Spleen (tissue), 7 donors: ENCODE measurements around the gene BTG1.

DNA sequence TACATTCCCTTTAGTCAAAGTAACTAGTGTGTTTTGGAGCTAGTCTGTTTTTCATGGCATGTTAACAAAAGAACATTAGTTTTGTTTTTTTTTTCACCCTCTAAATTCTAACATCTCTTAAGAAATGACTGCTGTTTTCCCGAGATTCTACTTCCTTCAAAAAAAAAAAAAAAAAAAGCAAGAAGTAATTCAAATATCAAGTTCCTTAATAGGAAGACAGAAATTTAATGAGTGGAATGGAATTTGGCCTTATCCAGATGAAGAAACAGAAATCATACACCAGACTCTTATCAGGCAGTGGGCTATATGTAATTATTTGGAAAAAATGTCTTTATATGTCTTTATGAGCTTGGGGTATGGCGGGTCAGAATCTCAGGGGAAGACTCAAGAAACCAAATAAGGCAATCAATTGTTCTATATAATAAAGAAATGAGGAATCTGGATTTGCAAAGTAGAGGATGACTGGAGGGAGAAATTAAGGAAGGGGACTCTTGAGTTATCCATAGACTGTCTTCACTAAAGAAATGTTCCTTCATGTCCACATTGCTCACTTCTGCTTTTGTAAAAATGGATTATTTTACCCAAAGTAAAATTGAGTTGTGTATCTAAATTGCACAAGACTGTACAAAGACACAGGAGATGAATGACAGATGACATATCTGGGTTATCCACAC is 11.6 kb downstream of the ATP2B1 start:
- PRO-cap, 4 experiments = no peak in any of the 4 experiments
- RAMPAGE, long total RNA, 4 experiments = no peak in any of the 4 experiments

- PRO-cap, 4 experiments = no peak in any of the 4 experiments
- RAMPAGE, long total RNA, 4 experiments = no peak in any of the 4 experiments
These were observed 7.6 kb downstream of the ATP2B1 start for GRCh38 chr12:89701076-89701473.

GRCh38 chr12:89706892-89707404 is 1.7 kb downstream of the ATP2B1 start:
- PRO-cap, 4 experiments = peak in 1 of 4 experiments; most common plus-strand start chr12:89707147 (in 1)
- RAMPAGE, long total RNA, 4 experiments = no peak in any of the 4 experiments

DNA sequence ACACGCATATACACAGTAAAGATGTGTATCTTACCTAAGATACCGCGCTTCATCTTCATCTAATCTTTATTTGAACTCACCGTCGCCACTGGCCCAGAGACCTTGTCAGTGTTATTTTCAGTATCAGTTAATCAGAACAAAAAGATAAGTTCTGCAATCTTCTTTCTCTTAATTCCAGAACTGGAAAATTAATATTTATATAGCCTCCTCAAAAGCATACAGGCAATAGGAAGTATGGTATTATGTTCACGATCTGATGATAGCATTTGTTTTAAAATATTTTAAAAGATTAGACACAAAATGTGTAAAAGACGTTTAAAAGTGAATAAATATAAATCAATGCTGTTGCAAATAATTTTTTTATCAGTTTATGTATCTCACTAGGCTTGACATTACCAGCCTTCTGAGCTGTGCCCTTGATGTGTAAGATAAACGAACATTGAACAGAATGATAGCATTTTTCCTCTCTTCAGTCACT is 1.9 kb upstream of the ATP2B1 start:
- PRO-cap, 4 experiments = no peak in any of the 4 experiments
- RAMPAGE, long total RNA, 4 experiments = no peak in any of the 4 experiments

- PRO-cap, 4 experiments = peak in 2 of 4 experiments; most common plus-strand start chr12:89864204 (in 1)
- RAMPAGE, long total RNA, 4 experiments = no peak in any of the 4 experiments
These were observed 155.4 kb upstream of the ATP2B1 start for GRCh38 chr12:89864023-89864440.

- PRO-cap, 4 experiments = no peak in any of the 4 experiments
- RAMPAGE, long total RNA, 4 experiments = no peak in any of the 4 experiments
These were observed 453.2 kb downstream of the CCER1 start for GRCh38 chr12:90501798-90502154.

DNA sequence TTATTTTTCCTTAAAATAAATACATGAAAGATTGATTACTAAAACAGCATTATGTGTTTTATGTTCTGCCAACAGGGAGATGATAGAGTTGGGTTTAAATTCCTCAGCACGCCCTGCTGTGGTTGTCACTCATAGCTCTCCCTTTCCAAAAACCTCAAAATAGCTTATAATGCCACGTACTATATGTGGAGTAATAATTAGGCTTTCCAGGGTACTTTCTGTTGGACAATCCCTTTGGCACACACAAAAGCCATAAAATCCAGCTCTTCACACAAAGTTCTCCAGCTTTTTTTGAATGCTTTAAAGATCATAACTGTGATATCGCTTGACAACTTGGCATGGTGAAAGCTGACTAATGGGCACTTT is 145.2 kb upstream of the DCN start:
- PRO-cap, 4 experiments = no peak in any of the 4 experiments
- RAMPAGE, long total RNA, 4 experiments = no peak in any of the 4 experiments

DNA sequence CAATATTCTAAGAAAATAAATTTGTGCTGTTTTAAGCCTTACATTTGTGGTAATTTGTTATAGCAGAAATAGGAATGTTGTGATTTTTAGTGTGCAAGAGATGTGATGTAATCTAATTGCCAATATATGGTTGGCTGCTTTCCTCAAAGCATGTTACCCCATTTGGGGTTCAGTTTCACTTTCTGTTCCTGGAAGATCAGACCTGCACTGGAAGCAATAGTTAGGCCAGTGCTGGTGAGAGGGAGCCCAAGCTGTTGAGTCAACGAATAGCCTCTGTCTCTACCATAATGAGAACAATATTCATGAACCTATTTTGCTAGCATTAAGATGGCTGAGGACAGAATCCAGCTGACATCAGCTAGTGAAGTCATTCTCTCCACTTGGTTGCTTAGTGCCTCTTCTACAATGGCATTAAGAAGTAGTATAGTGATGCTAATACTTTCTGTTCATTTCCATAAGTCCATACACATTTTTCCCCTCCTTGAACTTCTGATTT is 379.9 kb upstream of the DCN start:
- PRO-cap, 4 experiments = peak in 1 of 4 experiments; most common plus-strand start position 185 of the sequence (in 1)
- RAMPAGE, long total RNA, 4 experiments = no peak in any of the 4 experiments

DNA sequence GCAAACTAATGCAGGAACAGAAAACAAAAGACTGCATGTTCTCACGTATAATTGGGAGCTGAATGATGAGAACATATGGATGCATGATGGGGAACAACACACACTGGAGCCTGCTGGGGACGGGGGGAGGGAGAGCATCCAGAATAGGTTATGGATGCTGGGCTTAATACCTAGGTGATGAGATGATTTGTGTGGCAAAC is 362.3 kb downstream of the BTG1 start:
- PRO-cap, 4 experiments = no peak in any of the 4 experiments
- RAMPAGE, long total RNA, 4 experiments = no peak in any of the 4 experiments

DNA sequence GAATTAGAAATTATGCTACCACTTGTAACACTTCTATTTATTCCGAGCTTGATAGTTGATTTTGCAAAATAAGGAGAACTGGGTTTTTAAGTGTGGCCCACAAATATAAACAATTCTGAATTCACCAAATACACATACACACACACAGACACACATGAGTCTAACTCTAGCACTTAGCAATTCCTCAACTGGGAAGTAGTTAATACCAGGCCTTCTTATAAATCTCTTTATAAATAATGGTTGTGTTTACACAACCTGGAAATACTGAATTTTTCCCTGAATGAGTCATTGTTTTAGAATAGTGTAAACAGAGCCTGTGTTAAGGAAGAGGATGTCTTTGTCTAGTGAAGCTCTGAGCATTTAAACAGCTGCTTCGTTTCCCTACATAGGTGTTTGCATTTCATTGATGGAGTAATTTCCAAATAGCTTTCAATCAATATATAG is 218.9 kb downstream of the BTG1 start:
- PRO-cap, 4 experiments = no peak in any of the 4 experiments
- RAMPAGE, long total RNA, 4 experiments = no peak in any of the 4 experiments

- PRO-cap, 4 experiments = no peak in any of the 4 experiments
- RAMPAGE, long total RNA, 4 experiments = no peak in any of the 4 experiments
These were observed 162.7 kb downstream of the BTG1 start for GRCh38 chr12:91983076-91983299.

DNA sequence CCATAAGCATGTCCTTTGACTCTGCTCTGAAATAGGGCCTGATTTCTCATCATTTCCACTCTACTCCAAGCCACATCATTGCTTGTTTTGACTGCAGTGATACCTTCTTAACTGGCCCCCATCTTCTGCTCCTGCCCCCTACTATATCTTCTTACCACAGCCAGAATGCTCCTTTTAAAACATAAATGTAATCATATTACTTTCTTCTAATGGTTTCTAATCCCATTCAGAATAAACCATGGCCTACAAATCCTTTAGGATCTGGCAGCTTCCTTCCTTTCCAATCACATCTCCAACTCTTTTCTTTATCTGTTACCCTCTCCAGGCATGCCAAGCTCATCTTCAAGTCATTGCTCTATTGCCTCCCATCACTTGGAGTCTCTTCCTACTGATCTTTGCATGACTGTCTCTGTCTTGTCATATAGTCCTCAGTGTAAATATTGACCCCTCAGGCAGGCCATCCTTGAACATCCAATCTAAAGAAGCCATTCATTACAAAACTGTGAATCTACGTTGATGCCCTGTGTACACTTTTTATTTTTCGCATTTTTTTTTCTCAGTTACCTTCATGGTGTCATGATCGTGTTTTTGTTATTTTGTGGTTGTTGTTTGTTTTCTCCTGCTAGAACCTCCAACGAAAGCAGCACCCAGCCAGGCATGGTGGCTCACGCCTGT is 93.6 kb downstream of the BTG1 start:
- PRO-cap, 4 experiments = no peak in any of the 4 experiments
- RAMPAGE, long total RNA, 4 experiments = no peak in any of the 4 experiments

- PRO-cap, 4 experiments = no peak in any of the 4 experiments
- RAMPAGE, long total RNA, 4 experiments = no peak in any of the 4 experiments
These were observed 80.5 kb downstream of the BTG1 start for GRCh38 chr12:92064960-92065777.

- PRO-cap, 4 experiments = no peak in any of the 4 experiments
- RAMPAGE, long total RNA, 4 experiments = no peak in any of the 4 experiments
These were observed 51.7 kb downstream of the BTG1 start for GRCh38 chr12:92093802-92094397.

GRCh38 chr12:92124960-92125330 is 20.7 kb downstream of the BTG1 start:
- PRO-cap, 4 experiments = no peak in any of the 4 experiments
- RAMPAGE, long total RNA, 4 experiments = no peak in any of the 4 experiments

DNA sequence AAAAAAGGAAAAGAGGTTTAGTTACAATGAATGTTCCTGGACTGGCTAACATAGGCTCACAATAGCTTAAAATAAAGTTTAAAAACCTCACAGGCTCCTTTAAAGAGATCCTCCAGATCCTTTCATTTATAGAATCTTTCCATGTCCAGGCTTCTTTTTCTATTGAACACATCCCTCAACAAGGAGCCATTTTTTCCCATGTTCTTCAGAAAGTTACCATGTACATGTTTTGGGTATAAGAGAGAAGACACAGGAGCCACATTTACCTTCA is 20.4 kb downstream of the BTG1 start:
- PRO-cap, 4 experiments = no peak in any of the 4 experiments
- RAMPAGE, long total RNA, 4 experiments = no peak in any of the 4 experiments

DNA sequence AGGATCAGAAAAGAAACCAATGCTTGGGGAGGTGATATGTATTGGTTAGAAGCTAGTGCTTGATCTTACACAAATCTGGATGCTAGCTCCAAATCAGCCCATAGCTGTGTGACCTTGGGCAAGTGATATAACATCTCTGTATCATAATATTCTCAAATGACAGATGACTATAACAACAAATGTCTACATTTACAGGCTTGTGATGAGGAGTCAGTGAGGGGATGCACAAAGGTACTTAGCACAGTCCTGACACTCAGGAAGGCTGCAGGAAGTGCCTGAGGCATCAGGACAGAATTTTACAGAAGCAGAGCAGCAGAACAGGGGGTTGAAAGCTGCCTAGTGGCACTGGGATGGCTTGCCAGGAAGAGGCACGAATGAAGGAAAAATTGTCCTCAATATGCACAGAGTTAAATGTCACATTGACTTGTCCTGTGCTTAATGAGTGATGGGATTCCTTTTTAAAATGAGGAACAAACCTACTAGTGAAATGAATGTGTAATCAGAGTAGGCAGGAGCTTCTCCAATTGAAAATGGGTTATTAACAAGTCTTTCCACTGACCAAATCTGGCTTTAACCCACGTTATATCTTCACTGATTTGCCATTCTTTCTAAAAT is 11.8 kb downstream of the BTG1 start:
- PRO-cap, 4 experiments = peak in 1 of 4 experiments; most common plus-strand start position 256 of the sequence (in 1)
- RAMPAGE, long total RNA, 4 experiments = no peak in any of the 4 experiments

DNA sequence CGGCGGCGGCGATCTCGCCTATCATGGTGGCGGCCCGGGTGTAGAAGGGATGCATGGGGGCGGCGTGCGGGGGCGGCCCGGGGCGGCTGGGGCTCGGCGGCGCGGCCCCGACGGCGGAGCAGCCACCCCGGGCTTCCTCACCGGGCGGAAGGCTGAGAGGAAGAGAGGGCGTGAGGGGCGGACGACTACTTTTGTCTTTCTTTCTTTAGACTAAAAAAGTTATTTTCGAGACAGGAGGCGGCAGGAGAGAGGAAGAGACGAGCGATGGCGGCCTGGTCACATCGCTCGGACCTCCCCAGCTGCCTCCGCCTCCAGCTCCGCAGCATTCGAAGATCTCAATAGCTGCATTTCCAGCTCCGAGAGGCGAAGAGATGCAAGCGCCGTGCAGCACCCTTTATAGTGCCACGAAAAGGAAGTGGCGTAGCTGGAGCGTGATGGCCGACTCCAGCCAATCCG is at the start of gene BTG1:
TSS of gene BTG1 (minus strand) at position 366 of the 456 bp plus-strand sequence.
- PRO-cap, 4 experiments = peak in 4 of 4 experiments; most common plus-strand start position 140 of the sequence (in 1); most common minus-strand start position 365 of the sequence (in 4)
- RAMPAGE, long total RNA, 4 experiments = start-site peak on the minus strand in 4 of 4 experiments, centred at positions 366 to 370 of the sequence, 291 to 3,883 reads per replicate

- PRO-cap, 4 experiments = peak in 1 of 4 experiments; most common plus-strand start chr12:92147079 (in 1)
- RAMPAGE, long total RNA, 4 experiments = no peak in any of the 4 experiments
These were observed 1.4 kb upstream of the BTG1 start for GRCh38 chr12:92146928-92147476.

- PRO-cap, 4 experiments = no peak in any of the 4 experiments
- RAMPAGE, long total RNA, 4 experiments = no peak in any of the 4 experiments
These were observed 98.3 kb upstream of the BTG1 start for GRCh38 chr12:92243864-92244357.